Measurements from ENCODE around the genes APC, DCP2 and AP3S1.

DNA sequence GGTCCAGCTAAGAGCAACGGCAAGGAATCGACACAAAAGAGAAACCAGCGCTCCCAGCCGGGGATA, 109 bp downstream of the NREP start:
- PRO-cap = no peak
- RAMPAGE, long total RNA, 4 experiments = no peak in any of the 4 experiments

GRCh38 chr5:112195988-112197185, 222.7 kb downstream of the EPB41L4A start:
- PRO-cap = no peak
- RAMPAGE, long total RNA, 4 experiments = no peak in any of the 4 experiments

GRCh38 chr5:112419360-112420340, 573 bp upstream of the EPB41L4A start:
- PRO-cap = unidirectional peak, minus-strand start at chr5:112419484; bidirectional peak, plus-strand start at chr5:112420015, minus-strand start at chr5:112419907
- RAMPAGE, long total RNA, 4 experiments = start-site peak on the minus strand in 2 of 4 experiments, at chr5:112419823-112419991 at its widest, 13 to 14 reads per replicate

GRCh38 chr5:112737396-112738527, at the start of gene APC:
TSS of gene APC (plus strand) at chr5:112737885.
- PRO-cap = bidirectional peak, plus-strand start at chr5:112737888, minus-strand start at chr5:112737754
- RAMPAGE, long total RNA, 4 experiments = start-site peak on the plus strand in 2 of 4 experiments, at chr5:112737662-112738554 at its widest, 31 to 51 reads per replicate

- PRO-cap = bidirectional peak, plus-strand start at chr5:112976736, minus-strand start at chr5:112976453
- RAMPAGE, long total RNA, 4 experiments = start-site peak on the plus strand in 4 of 4 experiments, at chr5:112976697-112976836 at its widest, 84 to 719 reads per replicate
Measured at GRCh38 chr5:112976655-112977685, at the start of gene DCP2. TSS of gene DCP2 (plus strand) at chr5:112976798.

DNA sequence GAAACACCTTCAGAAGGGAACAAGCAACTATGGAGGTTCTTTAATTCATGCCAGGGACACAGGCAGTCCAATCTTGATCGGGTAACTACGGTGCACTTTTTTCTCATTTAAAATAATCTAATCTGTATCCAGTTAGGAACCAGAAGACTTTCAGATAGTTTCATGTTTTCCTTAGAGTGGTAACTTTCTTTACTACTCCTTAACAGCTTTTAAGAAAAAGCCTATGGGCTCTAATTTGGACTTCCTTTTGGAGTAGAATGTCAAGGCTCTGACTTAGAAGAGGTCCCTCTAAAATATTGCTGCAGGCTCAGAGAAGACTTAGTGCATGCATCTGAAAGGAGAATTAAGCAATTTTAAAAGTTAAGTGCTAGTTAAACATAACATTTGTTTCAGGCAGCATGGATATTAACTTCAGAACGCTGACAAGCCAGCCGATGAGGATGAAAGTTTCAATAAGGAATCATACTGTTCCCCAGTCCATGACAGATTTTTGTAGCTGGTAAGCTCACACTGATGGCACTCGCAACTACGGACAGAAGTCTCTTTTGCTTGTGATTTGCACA, 47.3 kb downstream of the DCP2 start:
- PRO-cap = no peak
- RAMPAGE, long total RNA, 4 experiments = no peak in any of the 4 experiments

GRCh38 chr5:113063873-113064353, 87.3 kb downstream of the DCP2 start:
- PRO-cap = no peak
- RAMPAGE, long total RNA, 4 experiments = no peak in any of the 4 experiments

- PRO-cap = no peak
- RAMPAGE, long total RNA, 4 experiments = no peak in any of the 4 experiments
Measured at GRCh38 chr5:113067941-113068412, 91.4 kb downstream of the DCP2 start.

- PRO-cap = no peak
- RAMPAGE, long total RNA, 4 experiments = no peak in any of the 4 experiments
Measured at GRCh38 chr5:113330701-113331221, 104.0 kb downstream of the TSSK1B start.

DNA sequence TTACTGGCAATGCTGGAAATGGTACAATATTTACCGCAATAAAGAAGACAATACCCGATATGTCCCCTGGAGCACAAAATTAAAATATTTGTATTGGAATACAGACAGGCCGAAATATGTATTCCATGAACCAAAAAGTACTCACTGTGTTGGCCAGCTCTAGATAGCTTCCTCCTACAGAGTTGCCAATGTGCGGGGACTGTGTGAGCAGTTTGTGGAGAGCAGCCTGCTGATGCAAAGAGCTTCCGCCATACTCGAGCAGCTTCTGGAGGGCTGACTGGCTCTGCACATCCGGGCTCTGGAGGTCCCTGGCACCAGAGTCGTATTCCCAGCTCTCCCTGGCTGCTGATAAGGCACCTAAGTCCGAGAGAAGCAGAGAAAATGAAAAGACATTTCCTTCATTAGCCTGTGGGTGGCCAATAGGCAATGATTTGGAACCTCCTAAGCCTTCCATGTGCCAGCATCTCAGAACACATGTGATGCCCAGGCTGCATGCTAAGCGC, 94.4 kb downstream of the TSSK1B start:
- PRO-cap = no peak
- RAMPAGE, long total RNA, 4 experiments = no peak in any of the 4 experiments

GRCh38 chr5:114055226-114055695, 306.6 kb upstream of the KCNN2 start:
- PRO-cap = no peak
- RAMPAGE, long total RNA, 4 experiments = no peak in any of the 4 experiments

DNA sequence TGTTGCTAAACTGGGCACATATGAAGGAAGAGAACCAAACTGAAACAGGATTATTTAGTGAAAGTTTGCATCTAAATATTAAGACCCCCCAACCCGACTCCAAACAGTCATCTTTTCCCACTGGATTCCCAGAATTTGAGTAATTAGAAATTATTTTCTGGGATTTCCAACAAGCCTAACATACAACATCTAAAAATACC, 226.6 kb upstream of the KCNN2 start:
- PRO-cap = no peak
- RAMPAGE, long total RNA, 4 experiments = no peak in any of the 4 experiments

DNA sequence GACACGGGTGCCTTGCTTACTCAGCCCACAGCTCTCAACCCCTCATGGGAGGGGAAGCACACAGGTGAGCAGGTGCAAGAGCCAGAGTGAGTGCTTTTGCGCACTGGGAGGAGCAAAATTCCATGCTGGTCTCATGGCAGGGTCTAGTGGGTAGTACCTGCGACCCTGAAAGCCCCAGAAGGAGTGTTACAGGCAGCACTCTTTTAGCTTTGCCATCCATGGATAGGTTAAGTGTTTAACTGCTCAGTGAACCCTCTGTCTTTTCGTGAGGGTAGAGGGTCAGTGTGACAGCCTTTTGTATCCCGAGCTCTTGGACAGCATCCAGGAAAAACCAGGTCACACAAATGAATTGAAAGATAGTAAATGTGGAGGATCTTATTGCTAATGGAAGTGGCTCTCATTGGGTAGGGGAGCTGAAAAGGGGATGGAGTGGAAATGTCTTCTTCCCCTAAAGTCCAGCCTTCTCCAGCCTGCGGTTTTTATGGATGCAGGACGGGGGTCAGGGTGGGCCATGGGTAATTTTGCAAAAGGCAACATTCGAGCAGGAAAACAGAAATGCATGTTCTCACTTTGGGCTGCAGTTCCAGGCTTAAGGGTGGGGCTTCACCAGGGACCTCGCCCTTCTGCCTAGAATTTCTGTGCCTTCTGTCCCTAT, 57.8 kb upstream of the CCDC112 start:
- PRO-cap = no peak
- RAMPAGE, long total RNA, 4 experiments = no peak in any of the 4 experiments

- PRO-cap = bidirectional peak, plus-strand start at chr5:115419085, minus-strand start at chr5:115418975
- RAMPAGE, long total RNA, 4 experiments = no peak in any of the 4 experiments
Measured at GRCh38 chr5:115418621-115419176, 122.2 kb upstream of the CCDC112 start.

- PRO-cap = bidirectional peak, plus-strand start at chr5:115458330, minus-strand start at chr5:115458091
- RAMPAGE, long total RNA, 4 experiments = no peak in any of the 4 experiments
Measured at GRCh38 chr5:115457970-115458722, 86.4 kb downstream of the FEM1C start.

DNA sequence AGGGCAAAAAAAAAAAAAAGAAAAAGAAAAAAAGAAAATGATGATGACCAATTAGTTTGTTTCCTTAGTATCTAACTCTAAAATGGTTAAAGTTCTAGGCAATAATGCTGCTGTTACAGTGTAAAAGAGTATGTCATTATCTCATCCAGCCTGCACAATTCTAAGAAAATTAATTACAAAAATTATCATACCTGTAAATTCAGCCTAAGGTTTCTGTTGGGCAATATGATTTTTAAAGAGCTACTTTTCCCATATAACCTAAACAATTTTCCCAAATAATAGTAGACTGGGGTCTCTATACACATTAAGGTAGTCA, 23.5 kb downstream of the FEM1C start:
- PRO-cap = no peak
- RAMPAGE, long total RNA, 4 experiments = no peak in any of the 4 experiments

GRCh38 chr5:115614790-115615516, 10.9 kb downstream of the TMED7 start:
- PRO-cap = no peak
- RAMPAGE, long total RNA, 4 experiments = start-site peak on the minus strand in 1 of 4 experiments, at chr5:115615035-115615070 at its widest, 11 reads per replicate

- PRO-cap = bidirectional peak, plus-strand start at chr5:115841630, minus-strand start at chr5:115841555; bidirectional peak, plus-strand start at chr5:115841935, minus-strand start at chr5:115841814
- RAMPAGE, long total RNA, 4 experiments = start-site peak on the plus strand in 4 of 4 experiments, at chr5:115841928-115842058 at its widest, 27 to 1,082 reads per replicate; start-site peak on the minus strand in 4 of 4 experiments, at chr5:115841558-115841569 at its widest, 137 to 647 reads per replicate
Measured at GRCh38 chr5:115841460-115842408, at the start of gene AP3S1. TSS of gene AP3S1 (plus strand) at chr5:115841935.

- PRO-cap = no peak
- RAMPAGE, long total RNA, 4 experiments = no peak in any of the 4 experiments
Measured at GRCh38 chr5:116388717-116389241, 185.8 kb downstream of the SEMA6A start.

- PRO-cap = no peak
- RAMPAGE, long total RNA, 4 experiments = no peak in any of the 4 experiments
Measured at GRCh38 chr5:116444569-116445187, 129.9 kb downstream of the SEMA6A start.